Parietal lobe (tissue), 2 donors: ENCODE measurements around the gene GABRB1.

GRCh38 chr4:40603463-40604099 lies 26.1 kb downstream of the RBM47 start:
- RAMPAGE, long total RNA, result no peak

GRCh38 chr4:40625185-40625704 lies 4.4 kb downstream of the RBM47 start:
- RAMPAGE, long total RNA, result no peak

- RAMPAGE, long total RNA, result no peak
Observed at GRCh38 chr4:40628910-40629226, 796 bp downstream of the RBM47 start.

DNA sequence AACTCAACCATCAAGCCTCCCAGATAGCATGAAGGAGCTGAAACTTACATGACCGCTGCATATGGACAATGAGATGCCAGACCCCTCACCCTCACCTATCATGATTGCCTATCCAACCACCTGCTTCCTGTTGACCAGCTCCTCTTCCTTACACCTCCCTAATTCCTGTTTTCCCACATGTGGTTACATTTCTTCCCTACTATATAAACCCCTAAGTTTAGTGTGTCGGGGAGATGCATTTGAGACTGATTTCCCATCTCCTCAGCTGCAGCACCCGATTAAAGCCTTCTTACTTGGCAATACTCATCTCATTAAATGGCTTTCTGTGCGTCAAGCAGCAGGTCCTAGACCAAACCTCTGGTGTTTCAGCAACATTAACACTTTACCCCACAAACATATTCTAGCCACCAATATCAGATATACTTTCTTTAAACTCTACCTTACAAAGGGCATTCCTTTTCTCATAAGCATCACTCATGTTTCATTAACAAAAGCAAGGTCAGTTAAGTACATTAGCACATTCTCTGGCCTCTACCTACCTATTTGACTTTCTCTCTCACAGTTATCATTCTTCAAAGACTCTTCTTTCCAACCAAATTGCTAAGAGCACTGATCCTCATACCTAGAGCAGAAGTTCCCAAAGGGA lies 217.2 kb downstream of the APBB2 start:
- RAMPAGE, long total RNA, result no peak

- RAMPAGE, long total RNA, result no peak
Observed at GRCh38 chr4:41142938-41143777, 71.2 kb downstream of the APBB2 start.

GRCh38 chr4:41146644-41147479 lies 67.5 kb downstream of the APBB2 start:
- RAMPAGE, long total RNA, result no peak

- RAMPAGE, long total RNA, result no peak
Observed at GRCh38 chr4:41258028-41258502, 1.3 kb downstream of the UCHL1 start.

DNA sequence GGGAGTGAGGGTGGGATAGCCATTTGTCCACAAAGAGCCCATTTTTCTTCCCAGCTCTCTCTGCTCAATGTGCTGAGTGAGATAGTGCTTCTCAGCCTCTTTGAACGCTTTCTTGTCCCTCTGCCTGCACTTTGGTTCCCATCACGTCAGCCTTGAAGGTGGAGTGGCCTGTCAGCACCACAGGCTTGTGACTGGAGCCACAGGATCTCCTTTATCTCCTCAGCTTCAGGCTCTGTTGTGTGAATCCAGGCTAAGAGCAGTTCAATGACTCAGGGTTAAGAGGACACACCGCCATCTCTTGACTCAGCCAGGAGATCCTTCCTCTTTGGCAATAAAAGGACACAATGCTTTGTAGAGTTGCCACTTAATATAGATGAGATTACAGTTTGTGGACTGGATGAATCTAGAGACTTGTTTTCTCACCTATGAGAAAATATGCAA lies 62.0 kb downstream of the UCHL1 start:
- RAMPAGE, long total RNA, result no peak

GRCh38 chr4:41369570-41370315 lies 113.0 kb downstream of the UCHL1 start:
- RAMPAGE, long total RNA, result no peak

DNA sequence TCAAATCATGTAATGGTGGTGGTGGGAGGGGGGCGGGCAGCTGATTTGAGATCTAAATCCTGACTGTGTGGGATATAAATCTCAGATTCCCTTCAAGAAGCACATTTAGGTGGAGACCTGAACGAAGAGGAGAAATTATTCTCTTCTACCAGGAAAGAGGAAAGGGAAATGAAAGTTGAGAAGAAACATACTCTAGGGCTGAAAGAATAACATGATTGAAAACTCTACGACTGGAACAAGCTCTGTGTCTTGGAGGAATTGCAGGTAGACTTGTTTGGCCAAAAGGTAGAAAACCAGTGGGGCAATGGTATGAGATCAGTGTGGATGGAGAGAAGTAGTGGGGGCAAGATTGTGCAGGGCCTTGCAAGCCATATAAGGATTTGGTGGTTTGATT lies 30.1 kb upstream of the LIMCH1 start:
- RAMPAGE, long total RNA, result no peak

DNA sequence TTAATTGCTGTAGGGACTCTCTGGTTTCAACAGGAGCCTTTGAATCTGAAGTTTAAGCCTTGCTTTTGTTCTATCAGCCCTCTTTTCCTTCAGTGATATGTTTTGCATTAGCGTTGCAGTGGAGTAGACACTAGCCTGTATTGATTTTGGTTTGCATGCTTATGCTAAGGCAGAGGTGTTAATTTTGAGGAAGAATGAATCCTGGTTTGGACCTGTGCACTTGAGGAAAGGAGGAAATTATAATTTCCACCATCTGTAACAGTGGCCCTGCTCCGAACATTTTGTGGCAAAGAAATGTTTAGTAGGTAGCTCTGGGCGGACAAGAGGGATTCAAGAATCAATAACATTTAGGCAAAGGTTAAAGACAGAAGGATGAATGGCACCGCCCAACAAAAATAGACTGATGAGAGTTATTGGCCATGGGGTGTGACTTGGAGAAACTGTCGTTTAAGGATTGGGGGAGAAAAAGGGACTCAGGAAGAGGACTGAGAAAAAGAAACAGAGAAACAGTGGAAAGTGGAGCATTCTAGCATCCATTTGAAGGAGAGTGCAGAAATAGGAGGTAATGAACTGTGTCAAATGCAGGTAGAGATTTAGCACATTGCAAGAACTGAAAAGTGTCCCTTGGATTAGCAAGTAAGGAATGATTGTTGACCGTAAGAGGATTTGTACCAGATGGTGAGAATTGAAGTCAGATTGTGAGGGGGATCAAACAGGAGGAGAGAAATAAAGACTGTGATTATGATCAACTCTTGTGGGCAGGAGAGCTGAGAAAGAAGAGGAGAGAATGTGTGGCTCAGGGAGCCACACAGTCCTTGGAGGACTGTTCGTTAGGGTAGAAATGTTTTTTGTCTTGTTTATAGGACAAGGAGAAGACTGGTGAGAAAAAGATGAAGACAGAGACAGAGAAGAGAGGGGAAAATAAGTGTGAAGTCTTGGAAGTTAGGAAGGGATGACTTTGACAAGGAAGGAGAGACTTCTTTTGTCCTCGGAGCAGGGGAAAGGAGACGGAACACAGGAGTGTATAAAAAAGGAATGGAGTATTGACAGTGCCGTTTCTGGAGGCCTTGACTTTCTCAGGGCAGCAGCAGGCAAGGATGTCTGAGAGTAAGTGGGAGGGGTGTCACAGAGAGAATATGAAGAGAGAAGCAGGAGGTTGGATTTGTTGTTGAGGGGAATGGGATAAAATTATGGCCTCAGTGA lies 32.8 kb downstream of the LIMCH1 start:
- RAMPAGE, long total RNA, result no peak

GRCh38 chr4:41611848-41612180 lies 73.9 kb downstream of the LIMCH1 start:
- RAMPAGE, long total RNA, result no peak

DNA sequence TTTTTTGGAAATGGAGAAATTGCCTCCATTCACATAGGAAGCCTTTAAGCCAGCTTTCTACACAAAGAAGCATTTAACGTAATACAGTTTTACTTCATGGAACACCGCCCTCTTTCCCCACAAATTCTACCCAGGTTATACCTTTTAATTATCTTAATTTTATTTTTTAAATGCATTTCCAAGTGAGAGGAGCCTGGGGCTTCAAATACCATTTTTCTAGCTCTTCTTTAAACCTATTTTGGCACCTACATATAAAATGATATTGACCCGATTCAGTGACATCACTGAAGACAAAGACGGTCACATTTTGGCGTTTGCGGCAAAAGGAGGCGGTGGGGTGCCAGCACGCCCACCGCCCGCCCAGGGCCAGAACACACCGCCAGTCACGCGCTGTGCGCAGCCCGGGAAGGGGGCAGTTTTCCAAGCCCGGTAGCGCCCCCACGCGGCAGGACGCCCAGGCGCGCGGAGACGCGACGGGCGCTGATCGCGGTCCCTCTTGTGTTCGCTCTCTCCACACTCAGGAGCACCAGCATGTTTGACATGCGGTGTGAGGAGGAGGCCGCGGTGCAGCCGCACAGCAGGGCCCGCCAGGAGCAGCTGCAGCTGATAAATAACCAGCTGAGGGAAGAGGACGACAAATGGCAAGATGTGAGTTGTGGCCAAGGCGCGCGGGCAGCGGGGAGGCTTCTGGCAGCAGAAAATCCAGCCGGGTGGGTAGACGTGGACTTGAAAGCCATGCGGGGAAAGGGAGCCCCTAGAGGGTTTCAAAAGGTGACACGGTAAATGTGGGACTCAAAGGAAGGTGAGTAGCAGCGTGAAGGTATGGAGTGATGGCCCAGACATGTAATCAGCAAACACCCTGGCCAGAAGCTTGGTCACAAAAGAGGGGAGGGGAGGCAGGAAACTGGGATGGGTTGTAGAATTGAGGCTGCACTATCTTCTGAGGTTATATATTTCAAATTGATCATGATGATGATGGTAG lies 104.3 kb downstream of the PHOX2B start:
- RAMPAGE, long total RNA, result no peak

DNA sequence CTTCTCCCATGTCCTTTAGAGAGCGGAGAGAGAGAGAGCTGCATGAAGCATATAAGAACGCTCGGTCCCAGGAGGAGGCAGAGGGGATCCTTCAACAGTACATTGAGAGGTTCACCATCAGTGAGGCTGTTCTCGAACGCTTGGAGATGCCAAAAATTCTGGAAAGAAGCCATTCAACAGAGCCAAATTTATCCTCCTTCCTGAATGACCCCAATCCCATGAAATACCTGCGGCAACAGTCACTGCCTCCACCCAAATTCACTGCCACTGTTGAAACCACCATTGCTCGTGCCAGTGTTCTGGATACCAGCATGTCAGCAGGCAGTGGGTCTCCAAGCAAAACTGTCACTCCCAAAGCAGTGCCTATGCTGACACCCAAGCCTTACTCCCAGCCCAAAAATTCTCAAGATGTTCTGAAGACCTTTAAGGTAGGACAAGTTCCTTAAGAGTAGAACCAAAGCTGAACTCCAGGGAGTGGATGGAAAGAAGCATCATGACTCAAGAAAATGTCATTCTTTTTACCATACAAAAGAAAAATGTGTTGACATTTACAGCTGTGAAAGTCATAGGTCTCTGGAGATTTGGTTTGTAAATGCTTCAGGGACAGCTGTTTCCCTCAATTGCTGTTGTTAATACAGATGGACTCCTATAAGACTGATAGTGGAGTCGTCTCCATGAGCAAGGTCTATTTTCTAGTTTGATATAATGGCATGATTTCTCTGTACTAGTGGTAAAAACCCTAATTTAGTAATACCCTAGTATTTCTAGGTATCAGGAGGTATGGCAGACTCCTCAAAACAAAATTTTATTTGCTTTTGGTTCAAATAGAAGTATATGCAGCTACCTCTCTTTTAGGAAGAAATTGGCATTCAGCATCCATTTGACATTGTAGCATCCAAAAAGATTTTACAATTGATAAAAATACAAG lies 101.8 kb downstream of the PHOX2B start:
- RAMPAGE, long total RNA, result no peak

DNA sequence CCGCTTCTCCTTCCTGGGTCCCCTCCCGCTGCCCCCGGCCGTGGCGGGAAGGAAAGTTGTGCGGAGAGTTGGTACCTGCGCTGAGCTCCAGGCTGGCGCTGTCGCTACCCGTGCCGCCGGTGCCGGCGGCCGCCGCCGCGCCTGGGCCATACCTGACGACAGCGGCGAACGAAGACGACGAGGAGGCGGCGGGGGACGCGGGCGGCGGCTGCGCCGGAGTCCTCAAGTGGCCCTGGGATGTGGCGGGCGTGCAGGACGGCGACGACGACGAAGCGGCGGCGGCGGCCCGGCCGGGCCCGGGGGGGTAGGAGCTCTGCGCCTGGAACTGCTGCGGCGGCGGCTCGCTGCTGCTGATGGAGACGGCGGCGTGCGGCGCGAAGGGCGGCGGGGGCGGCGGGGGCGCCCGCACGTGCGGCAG lies 864 bp downstream of the BEND4 start:
- RAMPAGE, long total RNA, result no peak

- RAMPAGE, long total RNA, result no peak
Observed at GRCh38 chr4:43089749-43090124, 197.2 kb downstream of the GRXCR1 start.

GRCh38 chr4:45324757-45325154 lies 598.4 kb upstream of the GNPDA2 start:
- RAMPAGE, long total RNA, result no peak

DNA sequence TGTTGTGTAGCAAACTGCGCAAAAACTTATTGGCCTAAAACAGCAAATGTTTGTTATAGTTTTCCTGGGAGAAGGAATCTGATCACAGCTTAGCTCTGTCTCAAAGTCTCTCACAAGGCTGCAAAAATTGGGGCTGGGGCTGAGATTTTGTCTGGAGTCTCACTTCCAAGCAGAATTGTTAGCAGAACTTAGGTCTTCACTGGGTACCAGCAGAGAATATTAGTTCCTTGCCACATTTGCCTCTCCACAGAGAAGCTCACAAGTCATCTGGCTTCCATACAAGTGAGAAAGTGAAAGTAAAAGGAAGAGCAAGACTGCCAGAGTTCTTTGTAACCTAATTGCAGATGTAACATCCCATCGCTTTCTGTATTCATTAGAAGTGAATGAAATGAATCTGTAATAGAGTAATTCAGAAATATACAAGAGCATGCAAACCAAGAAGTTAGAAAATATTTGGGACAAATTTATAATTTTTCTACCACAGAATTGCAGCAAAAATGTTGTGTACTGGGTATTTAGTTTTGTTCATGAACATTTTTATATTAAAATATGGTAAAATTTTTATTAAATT lies 624.1 kb upstream of the GNPDA2 start:
- RAMPAGE, long total RNA, result no peak

- RAMPAGE, long total RNA, result no peak
Observed at GRCh38 chr4:45476776-45477136, 647.1 kb downstream of the GABRG1 start.

- RAMPAGE, long total RNA, result no peak
Observed at GRCh38 chr4:47031086-47031903, at the start of gene GABRB1. Gene GABRB1, plus strand, starts transcription at chr4:47031567.